ENCODE results near the gene IFRD1.

GRCh38 chr7:112422358-112422600, 28.0 kb upstream of the IFRD1 start:
- PRO-cap = no peak

GRCh38 chr7:112449363-112449825, 866 bp upstream of the IFRD1 start:
- PRO-cap = unidirectional peak, plus-strand start at chr7:112449596

DNA sequence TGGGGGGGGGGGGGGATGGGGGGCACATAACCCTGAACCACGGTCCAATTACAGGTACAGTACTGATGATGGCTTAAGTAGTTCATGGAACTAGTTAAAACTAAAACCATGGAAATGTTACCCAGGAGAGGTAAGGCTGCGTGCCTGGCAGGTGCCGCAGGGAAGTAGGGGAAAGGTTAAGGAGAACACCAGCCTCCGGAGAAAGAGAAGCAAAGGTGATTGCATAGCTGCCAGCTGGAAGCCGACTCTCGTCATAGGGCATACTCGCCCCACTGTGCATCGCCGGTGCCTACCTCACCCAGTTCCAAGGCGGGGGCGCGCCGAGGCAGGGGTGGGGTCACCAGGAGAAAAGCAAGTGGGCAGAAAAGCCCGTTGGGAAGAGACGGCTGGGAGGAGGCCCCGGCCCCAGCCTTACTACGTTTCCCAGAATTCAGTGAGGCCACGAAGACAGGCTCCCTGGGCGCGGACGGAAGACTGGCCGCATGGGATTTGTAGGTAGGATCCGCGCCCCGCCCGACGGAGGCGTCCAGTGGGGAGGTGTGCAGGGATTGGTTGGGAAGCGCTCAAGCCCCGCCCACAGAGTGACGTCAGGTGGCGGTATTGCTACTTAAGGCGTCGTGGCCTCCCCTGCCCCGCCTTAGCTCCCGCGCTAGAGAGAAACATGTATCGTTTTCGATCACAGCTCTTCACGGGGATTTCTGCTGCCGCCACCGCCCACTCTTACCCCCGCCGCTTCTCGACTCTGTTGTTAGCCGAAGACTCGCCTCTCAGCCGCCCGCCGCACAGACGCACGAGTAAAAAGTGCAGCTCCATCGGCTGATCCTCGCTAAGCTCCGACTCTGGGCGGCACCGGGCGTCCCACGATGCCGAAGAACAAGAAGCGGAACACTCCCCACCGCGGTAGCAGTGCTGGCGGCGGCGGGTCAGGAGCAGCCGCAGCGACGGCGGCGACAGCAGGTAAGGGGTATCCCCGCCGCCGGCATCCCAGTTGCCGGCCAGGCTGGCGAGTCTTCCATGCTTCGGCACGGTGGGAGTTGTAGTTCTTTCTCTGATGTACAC, at the start of gene IFRD1:
IFRD1 (plus strand) TSS at position 635 of the 1,059 bp plus-strand sequence.
- PRO-cap = bidirectional peak, plus-strand start at position 635 of the sequence, minus-strand start at position 468 of the sequence; bidirectional peak, plus-strand start outside the sequence, minus-strand start at position 1,026 of the sequence

DNA sequence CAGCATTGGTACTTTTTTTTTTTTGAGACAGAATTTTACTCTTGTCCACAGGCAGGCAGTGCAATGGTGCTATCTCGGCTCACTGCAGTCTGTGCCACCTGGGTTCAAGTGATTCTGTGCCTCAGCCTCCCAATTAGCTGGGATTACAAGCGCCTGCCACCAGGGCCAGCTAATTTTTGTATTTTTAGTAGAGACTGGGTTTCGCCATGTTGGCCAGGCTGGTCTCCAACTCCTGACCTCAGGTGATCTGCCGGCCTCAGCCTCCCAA, 3.9 kb downstream of the IFRD1 start:
- PRO-cap = no peak

GRCh38 chr7:113742790-113743516, 175.9 kb downstream of the PPP1R3A start:
- PRO-cap = unidirectional peak, plus-strand start at chr7:113742904

- PRO-cap = bidirectional peak, plus-strand start at chr7:114085169, minus-strand start at chr7:114085110; bidirectional peak, plus-strand start at chr7:114085819, minus-strand start at chr7:114085721
Observed at GRCh38 chr7:114084986-114086048, 166.5 kb upstream of the PPP1R3A start.

GRCh38 chr7:114255269-114255610, 159.4 kb upstream of the FOXP2 start:
- PRO-cap = no peak

DNA sequence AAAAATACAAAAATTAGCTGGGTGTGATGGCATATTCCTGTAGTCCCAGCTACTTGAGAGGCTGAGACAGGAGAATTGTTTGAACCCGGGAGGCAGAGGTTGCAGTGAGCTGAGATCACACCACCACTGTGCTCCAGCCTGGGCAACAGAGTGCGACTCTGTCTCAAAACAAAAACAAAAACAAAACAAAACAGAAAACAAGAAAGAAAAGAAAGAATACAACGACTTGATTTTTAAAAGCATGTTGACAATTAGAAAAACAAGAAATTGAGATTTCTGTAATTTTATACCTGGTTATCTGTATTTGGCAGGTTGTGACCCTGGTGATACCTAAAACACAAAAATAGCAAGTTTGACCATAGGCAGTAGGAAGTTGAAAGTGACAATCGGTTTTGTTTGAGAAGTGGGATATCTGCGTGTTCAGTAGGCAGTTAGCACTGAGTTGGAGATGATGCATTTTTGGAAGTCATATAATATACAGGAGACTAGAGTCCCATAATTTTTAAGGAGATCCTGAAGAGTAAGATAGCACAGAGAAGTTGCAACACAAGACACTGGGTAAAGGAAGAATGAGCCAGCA, 165.9 kb downstream of the FOXP2 start:
- PRO-cap = no peak

DNA sequence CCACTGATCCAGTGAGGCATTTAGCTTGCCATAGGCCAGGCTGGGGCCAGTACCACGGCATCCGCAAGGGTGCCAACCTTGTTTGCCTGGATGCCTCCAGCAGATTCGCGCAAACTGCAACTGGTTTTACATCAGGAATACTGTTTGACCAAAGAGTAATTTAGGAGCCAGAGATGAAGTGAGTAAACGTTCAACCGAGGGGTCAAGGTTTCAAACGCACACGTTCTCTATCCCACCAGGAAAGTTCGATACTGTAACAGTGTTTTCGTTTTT, 271 bp upstream of the MDFIC start:
- PRO-cap = no peak

- PRO-cap = no peak
Observed at GRCh38 chr7:114995647-114996592, 74.0 kb downstream of the MDFIC start.

DNA sequence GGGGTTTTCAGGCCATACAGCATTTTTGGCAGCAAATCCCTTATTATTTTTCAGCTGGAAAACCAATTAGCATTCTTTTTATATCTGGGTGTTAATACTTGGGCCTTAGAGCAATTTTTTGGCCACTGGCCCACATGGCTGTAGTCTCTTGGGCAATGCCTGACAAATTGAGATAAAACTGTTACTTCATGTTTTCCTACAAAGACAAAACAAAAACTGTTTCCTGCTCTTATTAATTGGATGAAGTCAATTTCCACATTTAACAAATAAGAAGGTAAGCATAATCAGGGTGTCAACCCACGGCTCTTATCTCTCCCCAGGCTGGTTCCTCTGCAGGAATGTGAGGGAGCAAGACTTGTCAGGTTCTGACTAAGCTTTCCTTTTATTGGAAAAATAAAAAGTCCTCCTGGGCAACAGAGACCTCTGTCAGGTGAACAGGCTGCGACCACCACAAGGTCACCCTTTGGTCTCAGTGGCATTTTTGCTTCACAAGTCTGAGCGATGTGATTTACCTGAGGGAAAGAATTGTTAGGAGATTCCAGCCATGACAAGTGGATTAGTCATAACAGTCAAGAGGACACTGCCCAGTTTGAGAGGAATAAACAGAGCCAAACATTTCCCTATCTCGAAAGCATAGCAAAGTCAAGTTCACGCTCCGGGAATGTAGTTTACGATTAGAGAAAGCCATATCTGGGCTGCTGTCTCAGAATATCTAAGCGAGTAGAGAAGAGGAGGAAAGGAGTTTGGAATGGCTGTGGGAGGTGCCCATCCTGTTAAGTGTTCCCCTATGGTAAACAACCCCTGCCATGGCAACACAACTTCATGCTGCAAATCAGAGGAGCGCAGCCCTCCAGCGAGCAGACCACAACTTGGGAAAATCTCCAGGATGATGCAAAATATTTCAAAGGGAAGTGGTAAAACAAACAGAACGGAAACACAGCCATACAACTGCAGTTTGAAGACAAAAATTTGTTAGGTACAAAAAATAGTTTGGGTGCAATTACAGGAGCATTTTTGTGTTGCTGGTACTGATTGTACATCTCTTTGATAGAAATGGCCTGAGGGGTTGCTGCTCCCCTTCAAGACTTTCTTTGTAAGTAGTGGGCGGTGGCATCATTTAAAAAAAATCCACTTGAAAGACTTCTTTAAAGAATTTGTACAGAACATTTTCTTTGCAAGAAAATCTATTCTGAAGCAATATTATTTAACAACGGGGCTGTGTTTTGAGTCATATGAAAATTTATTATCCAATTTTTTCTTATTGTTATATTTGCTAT, 144.6 kb downstream of the TES start:
- PRO-cap = no peak

DNA sequence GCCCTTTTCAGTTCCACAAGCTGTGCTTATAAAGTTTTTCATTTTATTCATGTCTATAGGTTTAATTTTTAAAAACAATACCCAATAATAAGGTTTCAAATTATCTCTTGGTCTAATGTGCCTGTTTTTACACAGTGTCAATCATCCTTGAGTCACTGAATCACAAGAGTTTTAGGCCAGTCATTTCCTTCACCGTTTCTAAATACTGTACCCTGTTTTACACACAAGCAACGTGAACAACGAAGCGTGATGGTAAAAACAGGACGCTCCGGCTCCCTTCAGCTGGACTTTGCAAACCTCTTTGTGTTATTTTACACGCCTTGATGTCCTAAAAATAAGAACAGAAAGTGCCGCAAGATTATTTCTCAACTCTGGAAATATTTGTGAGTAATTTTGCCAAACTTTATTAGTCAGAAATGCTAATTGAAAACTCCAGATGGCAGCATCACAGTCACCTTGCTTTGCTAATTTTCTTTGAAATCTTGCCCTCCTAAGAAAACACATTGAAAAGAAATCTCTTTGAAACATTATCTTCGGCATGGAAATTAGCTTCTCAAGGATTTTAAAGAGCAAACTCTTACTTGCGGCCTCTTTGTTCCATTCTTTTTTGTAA, 38.5 kb upstream of the MET start:
- PRO-cap = unidirectional peak, minus-strand start at position 303 of the sequence

GRCh38 chr7:116754269-116754904, 82.4 kb downstream of the MET start:
- PRO-cap = no peak

- PRO-cap = no peak
Observed at GRCh38 chr7:116772444-116772999, 89.9 kb upstream of the CAPZA2 start.

- PRO-cap = no peak
Observed at GRCh38 chr7:116834666-116835132, 27.7 kb upstream of the CAPZA2 start.

DNA sequence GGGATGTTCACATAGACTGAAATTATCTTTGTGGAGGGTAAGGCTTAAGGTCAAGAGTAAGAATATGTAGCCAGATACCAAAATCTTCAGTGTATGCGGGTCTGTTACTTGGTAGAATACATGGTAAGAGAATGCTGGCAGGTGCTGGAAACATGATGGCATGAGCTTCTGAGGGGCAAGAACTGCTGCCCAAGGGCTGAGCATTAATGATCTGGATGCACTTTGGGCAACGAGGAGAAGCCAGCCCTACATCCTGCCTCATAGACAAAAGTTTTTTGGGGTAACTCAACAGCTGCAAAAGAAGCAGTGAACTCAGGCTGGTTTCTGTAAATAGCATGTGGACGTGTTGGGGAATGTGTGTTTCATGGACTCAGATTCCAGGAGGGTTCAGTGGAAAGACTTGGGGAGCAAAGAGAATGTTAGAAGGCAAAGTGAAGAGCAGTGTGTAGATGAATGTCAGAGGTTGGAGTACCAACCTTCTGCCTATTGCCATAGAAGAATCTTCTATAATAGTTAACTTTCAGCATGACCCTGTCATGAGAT, 165.8 kb downstream of the WNT2 start:
- PRO-cap = no peak

DNA sequence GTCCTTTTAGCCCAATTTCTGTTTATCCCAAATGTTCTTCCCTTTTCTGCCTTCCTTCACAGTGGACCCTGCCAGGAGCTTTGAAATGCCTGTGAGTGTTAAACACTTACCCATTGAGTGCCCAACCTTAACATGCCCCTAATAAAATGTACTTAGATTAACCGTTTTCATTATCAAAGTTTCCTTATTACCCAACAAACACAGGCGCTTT, 176.9 kb downstream of the CFTR start:
- PRO-cap = no peak

DNA sequence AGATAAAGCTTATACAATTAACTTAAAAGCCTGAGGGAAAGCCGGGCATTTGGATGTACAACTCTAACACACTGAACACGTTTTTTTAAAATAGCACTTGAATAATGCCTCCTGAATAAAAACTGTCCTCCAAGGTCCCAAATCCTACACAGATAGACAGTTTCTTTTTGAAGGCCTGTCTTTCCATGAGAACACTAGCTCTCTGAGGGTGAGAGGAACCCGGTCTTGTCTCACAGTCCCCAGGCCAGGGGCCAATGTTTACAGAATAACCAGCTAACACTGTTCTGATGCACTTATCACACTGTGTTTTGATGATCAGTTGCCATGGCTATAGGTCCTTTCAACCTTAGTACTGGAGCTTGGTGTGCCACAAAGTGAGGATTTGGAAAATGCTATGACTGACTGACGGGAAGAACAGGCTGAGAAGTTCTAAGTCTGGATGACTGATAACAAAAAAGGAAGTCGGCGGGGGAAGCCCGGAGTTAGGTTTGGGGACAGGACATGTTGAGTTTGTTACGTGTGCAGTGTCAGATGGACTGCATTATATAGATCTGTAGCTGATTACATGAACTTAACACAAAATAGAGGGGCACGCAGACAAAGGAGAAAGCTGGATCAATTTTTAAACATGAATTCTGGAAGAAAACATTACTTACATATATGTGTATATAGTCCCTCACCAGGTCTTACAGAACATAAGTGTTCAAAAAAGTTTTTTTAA, 141.8 kb downstream of the CTTNBP2 start:
- PRO-cap = no peak

GRCh38 chr7:117751825-117752151, 121.5 kb downstream of the CTTNBP2 start:
- PRO-cap = no peak

DNA sequence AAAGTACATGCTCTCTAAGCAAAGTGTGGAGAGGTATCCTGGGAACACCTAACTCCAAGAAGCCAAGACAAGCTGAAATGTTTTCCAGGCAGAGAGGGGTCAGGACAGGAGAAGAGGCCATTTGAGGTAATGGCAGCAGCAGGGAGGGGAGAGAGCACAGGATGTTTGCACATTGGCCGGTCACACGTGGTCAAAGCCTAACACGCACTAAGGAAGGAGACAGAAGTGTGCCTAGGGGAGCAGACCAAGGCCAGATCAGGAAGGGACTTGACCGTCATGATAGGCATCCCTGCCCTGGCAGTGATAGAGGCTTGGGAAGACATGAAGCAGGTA, 101.5 kb downstream of the CTTNBP2 start:
- PRO-cap = no peak

Data from Metastatic Lung Carcinoma in the Adrenal Gland (tissue), 1 donor.